Heart right ventricle (tissue), 2 donors: ENCODE data around the genes POTEJ and AMER3.

GRCh38 chr2:128321535-128322792 is 3.3 kb upstream of the HS6ST1 start:
- PRO-cap, 2 experiments, result peak in 2 of 2 experiments; most common plus-strand start chr2:128322055 (in 2); most common minus-strand start chr2:128321866 (in 1)

DNA sequence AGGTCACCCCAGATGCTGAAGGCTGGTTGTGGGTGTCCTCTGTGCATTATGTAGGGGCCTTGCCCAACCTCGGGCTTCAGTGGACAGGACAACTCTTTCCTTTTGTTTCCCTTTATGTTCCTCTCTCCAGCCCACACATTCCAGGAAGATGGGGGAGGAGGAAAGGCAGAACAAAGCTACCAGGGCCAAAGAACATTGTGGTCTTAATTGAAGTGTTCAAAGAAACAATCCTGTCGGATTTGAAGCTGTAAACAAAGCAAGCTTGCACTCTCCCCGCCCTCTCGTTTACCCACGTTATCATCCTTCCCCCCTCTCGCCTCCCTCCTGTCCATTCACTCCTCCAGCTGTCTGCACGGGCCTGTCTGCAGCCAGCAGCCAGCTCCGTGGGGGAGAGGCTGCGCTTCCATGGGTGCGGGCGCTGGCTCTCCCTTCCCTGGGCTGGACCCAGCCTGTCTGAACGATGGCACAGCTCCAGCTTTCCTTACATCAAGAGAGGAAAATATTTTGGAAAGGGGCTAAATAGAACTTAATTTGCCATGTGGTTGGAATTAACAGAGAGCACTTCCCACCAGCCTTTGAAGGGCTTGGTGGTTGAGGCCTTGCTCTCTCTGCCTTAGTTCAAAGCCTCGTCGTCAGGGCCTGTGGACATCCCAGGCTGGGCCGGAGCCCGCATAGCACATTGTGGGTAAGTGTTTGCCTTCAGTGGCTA is 60.5 kb upstream of the HS6ST1 start:
- PRO-cap, 2 experiments, result no peak in any of the 2 experiments

DNA sequence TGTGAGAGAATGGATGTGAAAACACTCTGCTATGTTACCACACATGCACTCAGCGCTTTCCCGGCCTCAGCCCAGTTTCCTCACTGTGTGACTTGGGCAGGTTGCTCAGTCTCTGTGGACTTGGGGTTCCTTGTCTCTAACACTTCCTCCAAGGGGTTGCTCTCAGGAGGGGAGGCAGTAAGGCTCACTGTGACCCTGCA is 230.5 kb upstream of the HS6ST1 start:
- PRO-cap, 2 experiments, result no peak in any of the 2 experiments

DNA sequence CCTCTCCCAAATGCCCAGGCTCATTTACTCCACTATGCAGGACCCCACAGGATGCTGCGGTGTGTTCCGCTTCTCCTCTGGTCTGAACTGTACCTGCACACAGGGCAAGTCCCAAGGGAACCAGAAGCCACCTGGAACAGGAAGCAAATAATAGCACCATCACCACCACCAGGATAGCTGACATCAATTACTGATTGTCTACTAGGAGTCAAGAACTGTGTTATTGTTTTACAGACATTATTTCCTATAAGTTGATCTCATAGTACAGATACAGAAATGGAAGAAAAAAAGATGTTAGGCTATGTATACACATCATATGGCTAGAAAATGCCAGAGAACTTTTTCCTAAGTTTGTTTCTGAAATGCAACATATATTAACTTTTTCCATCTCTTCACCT is 435.9 kb upstream of the HS6ST1 start:
- PRO-cap, 2 experiments, result no peak in any of the 2 experiments

- PRO-cap, 2 experiments, result no peak in any of the 2 experiments
Observed at GRCh38 chr2:129059080-129059383, 740.4 kb upstream of the HS6ST1 start.

DNA sequence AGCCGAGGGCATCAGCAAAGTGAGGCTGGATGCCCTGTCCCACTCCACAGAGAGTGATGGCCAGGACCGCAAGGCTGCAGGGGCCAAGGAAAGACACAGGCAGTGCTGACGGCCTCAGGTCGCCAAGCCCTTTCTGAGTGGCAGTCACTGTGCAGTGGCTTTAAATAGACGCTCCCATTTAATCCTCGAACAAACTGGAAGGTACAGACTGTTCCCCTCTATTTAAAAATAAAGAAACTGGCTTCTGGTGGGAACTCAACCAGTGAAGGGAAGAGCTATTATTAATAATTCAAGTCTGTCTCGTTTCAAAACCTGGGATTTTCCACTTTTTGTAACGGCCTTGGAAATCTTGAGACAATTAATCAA is 644.7 kb upstream of the RAB6C start:
- PRO-cap, 2 experiments, result peak in 1 of 2 experiments; most common plus-strand start position 225 of the sequence (in 1); most common minus-strand start position 58 of the sequence (in 1)

DNA sequence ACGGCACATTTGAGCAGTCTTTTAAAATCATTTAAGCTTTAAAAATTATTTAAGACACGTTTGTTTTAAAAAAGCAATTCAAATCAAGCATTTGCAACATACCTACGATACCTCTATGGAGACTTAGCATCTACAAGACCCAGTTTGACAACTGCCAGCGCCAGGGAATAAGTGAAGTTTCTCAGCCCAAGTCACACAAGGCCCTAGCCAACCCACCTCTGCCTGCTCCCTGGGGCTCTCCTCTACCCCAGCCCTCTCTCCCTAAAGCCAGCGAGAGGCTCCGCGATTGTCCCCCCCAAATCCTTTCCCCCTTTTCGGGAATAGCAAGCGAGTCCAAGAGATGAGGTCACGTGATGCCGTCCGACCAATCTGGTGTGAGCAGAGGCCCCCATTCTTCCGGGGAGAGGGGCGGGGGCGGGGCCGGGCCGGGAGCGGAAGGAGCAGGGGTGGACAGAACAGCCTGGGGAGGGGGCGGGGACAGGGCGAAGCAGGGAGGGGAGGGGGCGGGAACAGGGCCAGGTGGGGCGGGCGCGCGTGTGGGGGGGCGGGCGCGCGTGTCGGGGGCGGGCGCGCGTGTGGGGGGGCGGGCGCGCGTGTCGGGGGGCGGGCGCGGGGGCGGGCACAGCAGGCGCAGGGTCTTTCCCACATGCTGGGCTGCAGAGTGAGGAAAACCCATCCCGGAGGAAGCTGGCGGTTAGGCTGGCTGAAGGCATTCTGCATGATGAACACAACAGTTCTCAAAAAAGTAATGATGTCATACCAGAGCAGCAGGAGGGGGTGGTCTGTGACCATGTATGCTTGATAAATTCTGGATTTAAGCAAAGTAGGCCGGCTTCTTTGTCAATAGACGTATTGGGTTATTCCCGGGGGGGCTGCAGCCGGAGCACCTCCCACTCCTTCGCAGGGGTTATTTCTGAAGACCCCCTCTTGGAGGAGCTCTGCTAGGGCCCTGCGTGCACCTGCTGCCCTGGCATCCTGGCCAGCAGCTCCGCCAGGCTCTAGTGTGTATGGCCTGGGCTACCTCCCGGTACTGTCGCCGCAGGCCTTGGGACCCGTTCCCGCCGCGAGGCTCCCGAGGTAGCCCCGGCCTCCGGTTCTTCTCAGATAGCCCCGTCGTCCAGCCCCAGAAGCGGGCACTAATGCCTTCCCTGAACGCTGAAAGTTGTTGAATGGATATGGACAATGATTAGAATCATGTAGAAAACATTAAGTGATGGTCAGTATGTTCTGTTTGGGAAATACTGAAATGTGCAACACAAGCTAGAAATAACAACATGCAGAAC is 101.8 kb upstream of the RAB6C start:
- PRO-cap, 2 experiments, result peak in 2 of 2 experiments; most common plus-strand start position 423 of the sequence (in 1); most common minus-strand start position 322 of the sequence (in 2)

GRCh38 chr2:129934810-129935299 is 44.6 kb upstream of the RAB6C start:
- PRO-cap, 2 experiments, result no peak in any of the 2 experiments

DNA sequence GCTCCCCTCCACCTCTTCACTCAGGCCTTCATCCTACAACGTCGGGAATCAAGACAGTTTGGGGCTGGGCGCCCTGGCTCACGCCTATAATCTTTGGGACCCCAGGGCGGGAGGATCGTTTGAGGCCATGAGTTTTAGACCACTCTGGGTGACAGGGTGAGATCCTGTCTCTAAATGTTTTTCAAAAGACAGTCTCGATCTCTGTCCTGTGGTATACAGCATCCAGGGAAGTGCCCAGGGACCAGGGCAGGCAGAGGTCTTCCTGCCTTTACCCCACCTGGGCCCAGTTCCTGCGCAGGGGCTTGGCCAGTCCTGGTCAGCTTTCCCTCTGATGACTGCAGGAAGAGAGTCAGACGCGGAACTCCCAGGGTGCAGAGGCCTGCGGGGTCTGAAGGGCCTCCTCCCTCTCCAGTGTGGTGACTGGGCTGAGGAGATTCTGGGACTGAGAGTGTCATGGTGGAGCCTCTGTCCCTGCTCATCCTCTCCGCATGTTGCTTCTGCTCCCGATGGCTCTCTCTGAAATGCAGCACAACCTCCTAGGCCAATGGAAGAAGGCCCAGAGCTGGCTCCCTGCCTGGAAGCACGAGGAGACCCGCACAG is 1.1 kb downstream of the MZT2B start:
- PRO-cap, 2 experiments, result no peak in any of the 2 experiments

DNA sequence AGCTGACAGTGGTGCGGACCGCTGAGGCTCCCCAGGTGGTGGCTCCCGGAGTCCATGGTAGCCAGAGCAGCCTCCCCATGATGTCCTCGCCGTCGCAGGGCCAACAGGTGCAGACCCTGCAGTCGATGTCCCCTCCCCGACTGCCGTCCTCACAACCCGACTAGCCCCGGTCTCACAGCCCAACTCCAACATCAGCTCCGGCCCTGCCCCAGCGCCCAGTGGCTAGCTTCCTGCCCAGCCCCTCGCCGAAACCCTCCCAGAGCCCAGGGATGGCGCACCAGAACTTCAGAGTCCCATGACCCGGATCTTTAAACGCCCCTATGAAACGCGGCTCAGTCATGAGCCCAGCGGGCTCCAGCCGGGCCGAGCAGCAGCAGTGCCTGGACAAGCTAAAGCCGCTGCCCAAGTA is 53.7 kb upstream of the TUBA3E start:
- PRO-cap, 2 experiments, result no peak in any of the 2 experiments

GRCh38 chr2:130390392-130390868 is 34.6 kb downstream of the PTPN18 start:
- PRO-cap, 2 experiments, result no peak in any of the 2 experiments

GRCh38 chr2:130611136-130611650 is at the start of gene POTEJ:
POTEJ (plus strand) TSS chr2:130611440.
- PRO-cap, 2 experiments, result no peak in any of the 2 experiments

GRCh38 chr2:130755171-130756190 is at the start of gene AMER3:
AMER3 (plus strand) TSS chr2:130755540.
- PRO-cap, 2 experiments, result no peak in any of the 2 experiments

GRCh38 chr2:130837646-130838247 is 1.0 kb downstream of the ARHGEF4 start:
- PRO-cap, 2 experiments, result no peak in any of the 2 experiments

DNA sequence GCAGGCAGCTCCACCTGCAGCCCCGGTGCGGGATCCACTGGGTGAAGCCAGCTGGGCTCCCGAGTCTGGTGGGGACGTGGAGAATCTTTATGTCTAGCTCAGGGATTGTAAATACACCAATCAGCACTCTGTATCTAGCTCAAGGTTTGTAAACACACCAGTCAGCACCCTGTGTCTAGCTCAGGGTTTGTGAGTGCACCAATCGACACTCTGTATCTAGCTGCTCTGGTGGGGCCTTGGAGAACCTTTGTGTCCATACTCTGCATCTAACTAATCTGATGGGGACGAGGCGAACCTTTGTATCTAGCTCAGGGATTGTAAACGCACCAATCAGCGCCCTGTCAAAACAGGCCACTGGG is 101.4 kb downstream of the FAM168B start:
- PRO-cap, 2 experiments, result no peak in any of the 2 experiments

- PRO-cap, 2 experiments, result no peak in any of the 2 experiments
Observed at GRCh38 chr2:131444684-131445295, 31.1 kb upstream of the TUBA3D start.

DNA sequence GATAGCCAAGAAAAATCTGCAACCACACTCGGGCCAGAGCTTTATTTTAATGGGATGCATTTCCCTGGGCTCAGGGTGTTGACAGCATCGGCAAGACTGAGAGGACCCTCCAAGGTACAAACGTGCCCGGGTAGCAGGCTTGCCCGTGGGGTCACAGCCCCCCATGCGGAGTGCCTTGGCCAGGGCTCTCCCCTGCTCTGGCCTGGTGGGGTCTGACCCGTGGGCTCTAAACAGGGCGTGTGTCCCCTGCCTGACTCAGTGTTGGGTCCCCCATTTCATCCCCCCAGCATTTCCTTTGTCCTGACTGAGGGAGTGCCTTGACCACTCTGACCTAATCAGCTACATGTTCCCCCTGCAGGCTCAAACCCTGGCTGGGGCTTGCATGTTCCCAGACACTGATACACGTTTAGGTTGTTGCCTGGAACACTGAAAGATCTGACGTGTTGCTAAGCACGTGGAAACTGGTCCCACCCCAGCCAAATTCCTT is 7.2 kb downstream of the MZT2A start:
- PRO-cap, 2 experiments, result no peak in any of the 2 experiments

DNA sequence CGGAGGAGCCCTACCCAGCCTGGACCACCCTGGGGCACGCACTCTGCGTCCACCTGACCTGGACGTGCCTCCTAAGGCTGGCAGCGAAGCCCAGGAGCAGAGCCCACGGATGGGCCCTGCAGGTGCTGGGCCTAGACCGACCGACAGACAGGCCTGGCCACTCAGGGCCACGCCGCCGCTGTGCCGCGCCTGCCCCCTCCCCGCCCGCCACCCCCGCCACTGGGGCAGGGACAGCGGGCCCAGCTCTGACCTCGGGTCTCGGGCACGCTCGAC is 635 bp downstream of the MZT2A start:
- PRO-cap, 2 experiments, result no peak in any of the 2 experiments

- PRO-cap, 2 experiments, result no peak in any of the 2 experiments
Observed at GRCh38 chr2:131684780-131685393, 157.2 kb downstream of the CCDC74A start.

DNA sequence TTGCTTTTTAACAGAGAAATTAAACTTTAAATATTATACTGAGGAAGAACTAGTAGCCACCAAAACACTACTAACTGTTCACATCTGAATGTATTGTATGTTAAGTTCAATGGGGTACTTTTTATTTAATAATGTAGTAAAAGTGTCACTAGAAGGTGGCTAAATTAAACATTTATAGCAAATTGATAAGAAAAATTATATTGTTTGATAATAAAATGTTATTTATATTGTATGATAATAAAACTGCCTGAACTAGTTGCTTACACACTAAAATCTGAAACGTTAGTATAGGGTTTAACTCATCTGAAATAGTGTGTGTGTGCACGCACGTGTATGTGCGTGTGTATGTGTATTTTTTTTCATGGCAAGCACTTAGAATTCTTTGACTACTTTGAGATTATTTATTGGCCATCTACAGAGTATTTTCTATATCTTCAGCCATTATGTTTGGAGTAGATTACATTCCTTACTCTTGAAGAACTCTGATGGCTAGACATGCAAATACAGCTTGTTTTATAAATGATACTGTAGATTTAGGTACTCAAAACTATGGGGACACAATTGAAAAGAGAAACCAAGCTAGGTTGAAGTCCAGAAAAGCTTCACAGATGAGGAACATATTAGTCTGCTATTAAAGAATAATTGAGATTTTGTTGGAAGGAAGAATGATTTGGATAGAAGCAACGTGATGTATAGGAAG is 198.0 kb downstream of the CCDC74A start:
- PRO-cap, 2 experiments, result no peak in any of the 2 experiments